Jurkat, Clone E6-1 (cell line): ENCODE data around the genes RAPGEF6, MEIKIN and IL4.

GRCh38 chr5:131537834-131538206 lies 97.2 kb downstream of the RAPGEF6 start:
- RRBS: no CpG with 5 or more reads among the region's 5 CpGs

- RRBS: no CpG with 5 or more reads among the region's 52 CpGs
Observed at GRCh38 chr5:131634503-131635278, at the start of gene RAPGEF6. RAPGEF6 (minus strand) TSS chr5:131635229.

- RRBS: no CpG with 5 or more reads among the region's 5 CpGs
Observed at GRCh38 chr5:131688569-131689853, 54.0 kb upstream of the RAPGEF6 start.

- RRBS: no CpG with 5 or more reads among the region's 29 CpGs
Observed at GRCh38 chr5:131945474-131945969, at the start of gene MEIKIN. MEIKIN (minus strand) TSS chr5:131945663.

DNA sequence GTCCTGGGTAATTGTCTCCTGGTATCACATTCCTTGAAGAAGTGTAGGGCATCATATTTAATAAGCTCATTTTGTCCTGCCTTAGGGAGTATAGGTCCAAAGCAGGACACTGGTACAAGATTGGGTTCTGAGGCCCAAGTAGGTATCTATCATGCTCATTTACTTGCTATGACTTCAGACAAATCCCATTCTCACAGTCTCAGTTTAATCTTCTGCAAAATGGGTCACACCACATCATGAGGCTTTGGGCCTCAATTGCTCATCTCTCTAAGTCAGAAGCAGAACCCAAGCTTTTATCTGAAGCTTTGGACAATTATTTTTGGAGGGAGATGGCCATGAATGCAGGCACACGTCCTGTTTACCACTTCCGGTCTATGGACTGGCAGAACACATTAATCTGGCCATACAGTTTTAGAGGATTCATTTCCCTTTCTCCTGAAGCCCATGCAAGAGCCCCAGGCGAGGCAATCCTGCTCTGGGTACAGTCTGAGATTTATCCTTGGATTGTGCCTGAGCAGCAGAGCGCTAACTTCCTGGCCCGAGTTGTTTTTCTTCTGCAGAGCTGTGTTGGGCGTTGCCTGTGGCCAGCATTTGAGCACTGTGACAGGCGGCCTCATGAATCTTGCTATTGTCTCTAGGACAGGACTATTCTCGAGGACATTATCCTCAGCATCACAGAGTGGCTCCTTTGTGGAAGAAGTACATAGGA lies 16.0 kb downstream of the SLC22A4 start:
- RRBS: no CpG with 5 or more reads among the region's 8 CpGs

- RRBS: no CpG with 5 or more reads among the region's 3 CpGs
Observed at GRCh38 chr5:132435854-132436444, 54.6 kb downstream of the IRF1 start.

DNA sequence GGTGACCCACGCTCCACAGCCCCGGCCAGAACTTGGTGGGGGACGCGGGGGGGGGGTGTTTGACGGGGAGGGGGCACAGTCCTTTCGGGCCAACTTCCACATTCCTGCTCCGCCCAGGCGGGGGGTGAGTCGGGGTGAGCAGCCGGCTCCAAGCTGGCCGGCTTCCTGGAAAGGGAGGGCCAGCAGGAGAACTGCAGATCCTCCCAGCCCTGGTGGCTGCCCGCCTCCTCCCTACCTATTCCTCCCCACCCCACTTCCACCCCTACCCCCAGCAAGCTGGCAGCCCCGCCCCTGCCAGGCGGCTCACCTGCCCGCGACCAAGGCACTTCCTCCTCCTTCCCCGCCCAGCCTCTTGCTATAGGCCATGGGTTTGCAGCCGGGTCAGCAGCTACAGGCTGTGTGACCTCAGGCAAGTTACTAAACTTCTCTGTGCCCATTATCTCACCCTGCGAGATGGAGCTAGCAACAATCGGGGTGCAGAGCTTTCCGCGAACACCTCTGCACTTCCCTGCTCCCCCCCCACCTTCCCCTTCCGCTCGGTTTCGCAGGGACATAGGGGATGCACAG lies 5.6 kb upstream of the IRF1 start:
- RRBS: no CpG with 5 or more reads among the region's 25 CpGs

DNA sequence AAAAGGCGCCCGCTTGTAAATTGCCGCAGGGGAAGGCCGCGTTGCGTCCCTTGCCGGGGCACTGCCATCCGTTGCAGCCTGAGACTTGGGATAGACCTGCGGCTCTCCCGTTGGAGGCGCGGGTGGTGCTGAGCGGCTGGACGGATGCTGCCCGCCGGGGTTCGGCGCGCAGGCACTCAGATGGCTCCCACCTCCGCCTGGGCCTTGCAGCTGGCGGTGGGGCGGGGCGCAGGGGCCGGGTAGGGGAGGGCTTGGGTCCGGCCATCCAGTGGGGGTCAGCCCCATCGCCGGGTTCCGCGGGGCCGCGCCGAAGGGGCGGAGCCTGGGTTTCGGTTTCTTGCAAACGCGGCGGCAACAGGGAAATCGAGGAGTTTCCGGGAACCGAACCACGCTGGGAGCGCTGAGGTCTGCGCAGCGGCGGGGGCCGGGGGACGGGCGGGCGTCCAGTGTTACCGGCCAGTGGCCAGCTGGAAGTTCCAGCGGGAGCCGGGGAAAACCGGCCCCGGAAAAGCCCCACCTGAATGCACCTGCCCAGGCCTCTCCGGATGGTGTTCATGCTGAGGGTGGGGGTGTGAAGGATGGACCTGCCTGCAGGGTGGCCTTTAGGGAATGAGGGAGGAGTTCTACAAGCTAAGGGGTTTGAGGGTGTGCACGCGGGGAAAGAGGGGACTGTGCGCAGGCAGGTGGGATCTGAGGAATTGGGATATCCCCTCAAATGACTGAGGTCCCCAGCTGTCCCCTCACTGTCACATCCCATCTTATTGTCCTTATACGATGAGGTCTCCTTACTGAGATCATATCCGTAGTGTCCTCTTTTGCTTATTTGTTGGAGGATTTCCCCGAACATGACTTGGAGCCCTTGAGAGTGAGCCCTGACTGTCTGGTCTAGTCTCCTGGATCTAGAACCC lies 6.4 kb upstream of the IRF1 start:
- RRBS: 3% methylated on average over 30 of the region's 61 CpGs

DNA sequence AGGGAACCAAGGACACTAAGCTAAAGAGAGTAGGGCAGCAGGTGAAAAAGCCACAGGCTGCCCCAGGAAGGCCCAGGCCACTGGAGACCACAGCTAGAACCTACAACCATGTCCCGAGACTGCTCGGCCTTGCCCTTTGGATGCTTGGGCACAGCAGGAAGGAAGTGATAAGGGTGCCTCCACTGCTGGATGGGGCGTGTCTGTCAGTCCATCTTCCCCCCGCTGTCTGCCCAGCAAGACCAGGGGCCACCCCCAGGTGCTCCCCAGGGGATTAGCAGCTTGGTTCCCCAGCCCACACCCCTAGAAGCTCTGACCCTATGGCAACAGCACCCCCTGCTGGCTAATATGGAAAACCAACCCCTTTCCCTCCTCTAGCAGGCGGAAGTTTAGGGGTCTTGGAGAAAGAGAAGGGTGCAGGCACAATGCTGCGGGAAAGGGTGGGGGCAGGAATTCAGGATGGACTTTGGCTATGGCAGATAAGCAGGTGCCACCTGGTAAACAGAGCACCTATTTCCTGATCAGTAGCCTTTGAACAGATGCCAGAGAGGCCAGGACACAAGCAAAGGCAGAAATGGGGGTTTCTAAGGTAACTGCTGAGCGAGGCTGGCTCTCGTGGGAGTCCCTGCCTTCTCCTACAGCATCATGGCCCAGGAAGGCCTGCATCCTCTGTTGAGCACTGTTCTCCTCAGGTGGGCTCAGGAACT lies 10.6 kb upstream of the IRF1 start:
- RRBS: no CpG with 5 or more reads among the region's 8 CpGs

DNA sequence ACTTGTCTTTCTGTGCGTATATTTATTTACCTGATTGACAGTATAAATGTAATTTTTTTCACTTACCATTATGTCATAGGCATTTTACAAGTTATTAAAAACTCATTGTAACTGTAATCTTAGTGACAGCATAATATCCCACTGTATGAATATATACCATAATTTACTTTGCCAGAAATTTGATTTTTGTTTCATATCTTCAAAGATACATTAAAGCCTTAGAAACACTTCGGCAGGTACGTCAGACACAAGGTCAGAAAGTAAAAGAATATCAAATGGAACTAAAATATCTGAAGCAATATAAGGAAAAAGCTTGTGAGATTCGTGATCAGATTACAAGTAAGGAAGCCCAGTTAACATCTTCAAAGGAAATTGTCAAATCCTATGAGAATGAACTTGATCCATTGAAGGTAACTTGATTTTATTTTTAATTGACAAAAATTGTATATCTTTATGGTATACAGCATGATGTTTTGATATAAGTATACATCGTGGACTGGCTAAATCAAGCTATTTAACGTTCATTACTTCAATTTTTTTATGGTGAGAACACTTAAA lies 23.0 kb downstream of the RAD50 start:
- RRBS: no CpG with 5 or more reads among the region's 6 CpGs

DNA sequence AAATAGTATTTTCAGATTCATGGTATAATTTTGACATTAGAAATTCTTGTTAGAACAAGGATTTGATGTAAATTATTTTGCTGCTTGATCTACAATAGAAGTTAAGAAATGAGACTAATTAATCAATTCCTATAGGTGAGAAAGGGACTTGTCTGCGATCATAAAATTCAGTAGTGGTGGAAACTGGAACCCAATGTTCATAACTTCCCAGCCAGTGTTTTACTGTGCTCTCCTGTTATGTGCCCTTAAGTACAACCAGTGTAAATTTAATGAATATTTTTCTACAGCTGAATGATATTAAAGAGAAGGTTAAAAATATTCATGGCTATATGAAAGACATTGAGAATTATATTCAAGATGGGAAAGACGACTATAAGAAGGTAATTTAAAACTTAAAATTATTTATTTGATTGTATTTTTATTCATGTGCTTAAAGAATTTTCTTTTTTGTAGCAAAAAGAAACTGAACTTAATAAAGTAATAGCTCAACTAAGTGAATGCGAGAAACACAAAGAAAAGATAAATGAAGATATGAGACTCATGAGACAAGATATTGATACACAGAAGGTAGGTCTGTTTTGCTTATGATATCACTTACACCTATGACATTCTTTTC lies 49.0 kb upstream of the IL13 start:
- RRBS: no CpG with 5 or more reads among the region's 3 CpGs

GRCh38 chr5:132673905-132674606 lies at the start of gene IL4:
IL4 (plus strand) TSS chr5:132673989.
- RRBS: no CpG with 5 or more reads among the region's 16 CpGs

DNA sequence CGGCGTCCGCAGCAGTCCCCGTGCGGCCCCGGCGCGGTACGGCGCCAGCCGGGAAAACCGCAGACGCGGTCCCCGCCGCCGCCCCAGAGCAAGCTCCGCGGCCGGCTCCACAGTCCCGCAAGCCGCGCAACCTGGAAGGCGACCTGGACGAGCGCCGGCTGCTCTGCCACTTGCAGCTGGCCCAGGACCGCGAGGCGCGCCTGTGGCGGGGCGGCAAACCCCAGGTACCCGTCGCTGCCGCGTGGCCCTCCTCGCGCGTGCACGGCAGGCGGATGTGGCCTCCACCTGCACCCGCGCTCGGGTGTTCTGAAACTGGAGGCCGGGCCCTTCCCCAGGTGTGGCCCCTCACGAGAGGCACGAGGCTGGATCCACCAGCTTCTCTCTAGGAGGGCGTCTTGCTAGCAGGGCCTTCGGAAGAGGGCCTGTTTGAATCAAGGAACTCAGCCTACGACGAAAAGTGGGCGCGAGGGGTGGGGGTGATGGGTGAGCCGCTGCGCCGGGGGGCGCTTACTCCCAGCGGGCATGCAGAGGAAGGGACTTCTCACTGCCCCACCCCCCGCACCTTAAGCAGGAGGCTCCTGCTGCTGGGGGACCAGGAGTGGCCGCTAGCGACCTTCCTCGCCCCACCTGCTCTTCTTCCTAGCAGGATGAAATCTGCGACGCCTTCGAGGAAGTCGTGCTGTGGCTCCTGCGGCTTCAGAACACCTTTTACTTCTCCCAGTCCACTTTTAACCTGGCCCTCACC lies 647 bp downstream of the CCNI2 start:
- RRBS: 7% methylated on average over 23 of the region's 68 CpGs

DNA sequence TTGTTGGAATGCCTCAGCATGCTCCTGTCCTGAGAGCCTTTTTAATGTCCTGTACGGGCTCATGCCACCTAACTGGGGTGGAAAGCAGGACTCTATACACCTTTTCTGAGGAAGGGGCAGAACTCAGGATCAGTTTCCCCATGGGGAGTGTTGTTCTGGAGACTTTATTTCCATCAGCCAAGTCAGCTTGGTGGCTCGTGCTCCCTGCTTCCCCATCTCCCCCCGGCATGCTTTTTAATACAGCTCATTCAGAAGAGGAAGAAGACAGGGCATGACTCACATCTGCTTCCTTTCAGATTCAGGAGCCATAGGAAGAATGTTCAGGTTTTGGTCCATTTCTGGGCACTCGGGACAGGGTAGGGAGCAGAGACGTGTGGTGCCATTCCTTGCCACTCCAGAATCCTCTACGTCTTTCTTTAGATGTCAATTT lies 5.1 kb upstream of the SEPTIN8 start:
- RRBS: no CpG with 5 or more reads among the region's 6 CpGs

DNA sequence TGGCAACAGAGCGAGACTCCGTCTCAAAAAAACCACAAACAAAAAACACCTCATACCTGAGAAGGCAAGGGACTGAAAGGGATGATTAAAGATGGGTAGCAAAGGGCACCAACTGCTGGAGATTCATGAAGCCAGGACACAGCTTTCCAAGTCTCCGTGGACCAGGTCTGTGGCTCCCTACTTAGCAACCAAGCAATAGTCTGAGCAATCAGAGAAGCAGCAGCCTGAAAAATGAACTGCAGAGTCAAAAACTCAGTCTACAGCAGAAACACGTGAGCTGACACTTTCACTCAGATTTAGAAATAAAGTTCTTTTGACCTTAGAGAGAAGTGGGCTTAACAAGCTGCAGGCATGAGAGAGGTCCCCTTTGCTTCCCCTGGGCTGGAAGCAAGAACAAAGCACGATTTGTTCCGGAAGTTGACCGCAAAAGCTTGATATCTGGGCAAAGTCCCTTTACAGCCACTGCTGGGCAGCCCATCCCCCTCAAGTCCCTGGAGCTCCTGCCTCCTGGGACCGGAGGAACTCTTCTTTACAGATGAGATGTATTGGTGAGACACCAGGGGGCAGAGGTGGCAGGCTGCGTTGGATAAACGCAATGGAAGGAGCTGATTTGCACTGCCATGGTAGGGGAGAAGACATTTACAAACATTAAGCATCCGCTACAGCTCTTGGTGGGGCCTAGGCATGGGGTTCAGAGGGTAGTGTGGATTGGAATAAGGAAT lies 5.9 kb upstream of the SOWAHA start:
- RRBS: no CpG with 5 or more reads among the region's 11 CpGs

DNA sequence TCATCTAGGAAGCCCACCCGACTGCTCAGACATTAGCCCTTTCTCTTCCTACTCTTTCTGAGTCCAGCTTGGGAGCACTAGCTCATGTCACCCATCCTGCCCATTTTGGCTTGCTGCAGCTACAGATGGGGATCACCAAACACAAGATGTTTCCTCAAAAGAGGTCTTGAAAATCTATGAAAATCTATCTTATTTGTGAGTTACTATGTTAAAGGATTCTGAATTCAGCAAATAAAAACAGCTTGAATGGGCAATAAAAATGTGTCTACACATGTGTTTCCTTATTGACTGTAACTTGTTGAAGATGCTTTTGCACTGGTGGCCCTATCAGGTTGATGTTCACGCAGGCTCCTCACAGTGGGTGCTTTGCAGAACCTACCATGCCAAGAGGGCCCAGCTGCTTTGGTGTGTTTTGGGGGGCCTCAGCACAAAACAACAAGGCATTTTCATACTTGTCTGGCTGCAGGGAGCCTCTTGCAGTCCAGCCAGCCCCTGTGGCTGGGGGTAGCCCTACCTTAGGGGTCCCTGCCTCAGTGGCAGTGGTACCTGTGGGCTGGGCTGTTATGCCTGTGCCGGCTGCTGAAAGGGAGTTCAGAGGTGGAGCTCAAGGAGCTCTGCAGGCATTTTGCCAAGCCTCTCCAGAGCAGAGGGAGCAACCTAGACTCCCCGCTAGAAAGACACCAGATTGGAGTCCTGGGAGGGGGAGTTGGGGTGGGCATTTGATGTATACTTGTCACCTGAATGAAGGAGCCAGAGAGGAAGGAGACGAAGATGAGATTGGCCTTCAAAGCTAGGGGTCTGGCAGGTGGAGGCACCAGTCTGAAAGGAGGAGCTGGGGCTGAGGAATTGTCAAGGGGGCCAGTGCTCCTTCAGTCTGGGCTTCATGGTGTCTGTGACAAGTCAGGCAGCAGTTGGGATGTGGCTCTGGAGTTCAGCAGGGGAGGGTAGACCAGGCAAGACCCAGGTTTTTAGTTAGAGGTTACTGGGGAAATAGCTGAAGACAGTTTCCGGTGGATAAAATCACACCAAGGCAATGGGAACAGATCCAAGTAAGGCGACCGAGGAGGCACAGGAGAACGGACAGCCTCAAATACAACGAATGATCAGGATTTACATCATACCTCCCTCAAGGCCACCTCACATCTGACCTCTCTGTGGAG lies 1.6 kb downstream of the SHROOM1 start:
- RRBS: no CpG with 5 or more reads among the region's 10 CpGs

DNA sequence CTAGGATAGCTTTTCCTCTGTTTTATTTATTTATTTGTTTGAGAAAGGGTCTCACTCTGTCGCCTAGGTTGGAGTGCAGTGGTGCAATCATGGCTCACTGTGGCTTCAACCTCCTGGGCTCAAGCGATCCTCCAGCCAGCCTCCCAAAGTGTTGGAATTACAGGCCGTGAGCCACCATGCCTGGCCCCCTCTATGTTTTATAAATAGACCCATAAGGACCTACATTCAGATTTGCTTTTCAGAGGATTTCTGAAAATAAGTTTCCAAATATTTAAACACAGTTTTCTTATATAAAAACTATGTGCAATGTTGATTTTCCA lies 16.7 kb downstream of the LEAP2 start:
- RRBS: no CpG with 5 or more reads among the region's 3 CpGs

DNA sequence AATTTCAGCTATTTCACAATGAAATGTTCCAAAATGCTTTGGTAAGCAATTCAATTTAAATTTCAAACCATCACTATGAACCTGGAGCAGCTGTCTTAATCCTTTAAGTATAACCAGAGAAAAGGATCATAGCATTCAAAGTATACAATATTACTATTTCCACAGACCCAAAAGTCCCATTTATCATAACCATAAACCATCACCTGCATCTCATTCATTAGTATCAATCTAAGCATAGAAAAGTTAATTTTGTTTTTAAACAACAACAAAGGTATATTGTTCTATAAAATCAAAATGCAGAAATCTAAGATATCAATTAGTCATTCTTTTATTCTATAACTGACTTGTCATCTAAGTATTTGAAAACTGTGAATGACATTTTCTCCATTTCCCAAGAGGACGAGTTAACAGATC lies 29.9 kb downstream of the AFF4 start:
- RRBS: no CpG with 5 or more reads among the region's 1 CpG

GRCh38 chr5:132943113-132943872 lies 20.1 kb downstream of the AFF4 start:
- RRBS: no CpG with 5 or more reads among the region's 2 CpGs

DNA sequence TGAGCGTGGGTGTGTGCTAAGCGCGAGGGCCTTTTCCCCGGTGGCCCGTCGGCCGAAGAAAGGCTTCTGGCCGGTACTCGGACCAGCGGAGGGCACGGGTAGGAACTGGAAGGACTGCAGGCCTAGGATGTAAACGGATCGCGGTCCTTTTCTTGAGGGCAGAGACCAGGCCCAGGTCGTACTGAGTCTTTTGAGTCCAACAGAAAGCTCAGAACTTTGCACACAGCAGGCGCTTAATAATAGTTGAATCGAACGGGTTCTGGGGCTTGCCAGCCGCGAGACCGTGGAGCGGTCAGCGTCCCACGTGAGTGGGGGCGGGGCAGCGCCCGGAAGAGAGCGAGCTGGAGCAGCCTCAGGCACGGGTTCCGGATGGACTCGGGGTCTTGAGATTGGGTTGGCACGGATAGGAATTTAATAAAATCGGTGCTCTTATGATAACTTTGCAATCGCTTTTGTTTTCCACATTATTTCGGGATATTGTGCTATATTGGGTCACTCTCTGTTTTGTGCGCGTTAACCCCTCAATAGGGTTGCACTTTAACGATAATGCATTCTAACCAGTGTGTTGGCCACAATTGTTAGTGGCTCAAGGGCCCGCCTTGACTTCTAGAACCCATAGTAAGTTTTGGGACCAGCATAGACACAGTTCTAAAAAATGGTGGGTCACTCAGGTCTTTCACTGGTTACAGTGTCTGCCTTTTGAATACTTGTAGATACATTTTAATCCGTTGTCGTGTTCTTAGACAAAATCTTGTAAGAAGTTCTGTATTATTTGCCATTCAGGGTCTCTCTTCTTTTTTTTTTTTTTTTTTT lies 928 bp downstream of the HSPA4 start:
- RRBS: 1% methylated on average over 4 of the region's 41 CpGs